ENCODE measurements around the gene NPIPA2.

DNA sequence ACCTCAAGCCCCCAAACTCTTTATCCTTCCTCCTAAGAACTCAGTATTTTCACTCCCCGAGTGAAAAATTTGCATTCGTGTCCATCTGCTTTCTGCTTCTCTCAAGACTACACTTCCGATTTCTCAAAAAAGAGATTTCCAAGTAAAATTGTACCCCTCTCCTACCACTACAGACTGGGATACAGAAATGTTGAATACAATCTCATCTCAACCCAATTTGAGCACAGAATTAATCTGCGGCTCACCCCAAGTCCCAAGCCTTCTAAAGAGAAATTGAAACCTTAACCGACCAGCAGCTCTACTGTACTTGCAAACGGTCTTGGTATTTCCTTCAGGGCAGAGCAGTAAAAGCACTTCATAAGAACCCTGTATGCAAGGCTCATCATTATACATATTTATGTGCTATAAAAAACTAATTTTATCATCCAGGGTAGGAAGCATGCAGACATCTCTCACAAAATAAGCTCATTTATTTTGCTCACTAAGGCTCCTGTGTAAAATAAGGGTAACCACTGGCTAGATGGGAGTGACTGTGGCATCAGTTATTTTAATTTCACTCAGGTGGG lies 65.2 kb downstream of the PARN start:
- PRO-cap, 4 experiments, result no peak in any of the 4 experiments
- RAMPAGE, long total RNA, 2 experiments, result no peak in any of the 2 experiments

DNA sequence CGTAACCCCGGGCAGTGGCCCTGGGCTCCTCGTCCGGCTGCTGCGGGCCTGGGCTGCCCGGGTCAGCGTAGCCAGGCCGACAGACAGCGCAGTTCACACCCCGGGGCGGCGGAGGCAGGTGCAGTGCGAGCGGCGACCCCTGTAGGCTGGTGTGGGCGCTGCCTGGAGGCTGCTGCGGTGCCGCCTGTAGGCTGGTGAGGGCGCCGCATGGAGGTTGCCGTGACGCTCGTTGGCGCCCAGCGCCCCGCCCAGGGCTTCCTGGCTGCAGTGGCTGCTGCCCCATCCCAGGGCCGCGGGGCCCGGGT lies at the start of gene NPIPA2:
Gene NPIPA2 (plus strand): TSS at position 251 of the 305 bp plus-strand sequence.
- PRO-cap, 4 experiments, result no peak in any of the 4 experiments
- RAMPAGE, long total RNA, 2 experiments, result no peak in any of the 2 experiments

GRCh38 chr16:15025831-15027003 lies 29.7 kb downstream of the NTAN1 start:
- PRO-cap, 4 experiments, result no peak in any of the 4 experiments
- RAMPAGE, long total RNA, 2 experiments, result no peak in any of the 2 experiments

DNA sequence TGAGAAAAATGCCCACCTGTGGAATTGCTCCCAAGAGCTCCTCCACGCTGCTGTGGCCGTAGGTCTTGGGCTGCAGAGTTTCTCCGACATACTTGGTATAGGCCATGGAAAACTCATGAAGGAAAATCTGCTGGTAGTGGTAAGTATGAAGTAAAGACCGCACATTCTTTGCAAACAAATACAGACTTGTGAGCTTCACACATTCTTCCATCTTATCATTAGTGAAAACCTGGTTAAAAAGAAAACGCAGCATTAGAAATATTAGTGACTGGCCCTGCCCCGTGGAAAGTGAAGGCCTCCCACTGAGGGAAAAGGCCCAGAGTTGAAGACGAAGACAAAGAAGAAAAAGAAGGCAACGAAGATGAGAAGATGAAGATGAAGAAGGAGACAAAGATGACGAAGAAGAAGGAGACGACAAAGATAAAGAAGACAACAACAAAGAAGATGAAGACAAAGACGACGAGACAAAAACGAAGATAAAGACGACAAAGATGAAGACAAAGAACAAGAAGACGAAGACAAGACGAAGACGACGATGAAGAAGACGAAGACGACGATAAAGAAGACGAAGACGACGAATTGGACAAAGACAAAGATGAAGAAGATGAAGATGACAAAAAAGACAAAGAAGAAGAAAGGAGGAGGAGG lies 40.9 kb downstream of the MARF1 start:
- PRO-cap, 4 experiments, result no peak in any of the 4 experiments
- RAMPAGE, long total RNA, 2 experiments, result no peak in any of the 2 experiments

GRCh38 chr16:15653269-15653744 lies 3.3 kb downstream of the NDE1 start:
- PRO-cap, 4 experiments, result no peak in any of the 4 experiments
- RAMPAGE, long total RNA, 2 experiments, result no peak in any of the 2 experiments

- PRO-cap, 4 experiments, result no peak in any of the 4 experiments
- RAMPAGE, long total RNA, 2 experiments, result no peak in any of the 2 experiments
These were observed 282 bp downstream of the MYH11 start for GRCh38 chr16:15856638-15856854.

GRCh38 chr16:15908046-15908578 lies 19.7 kb upstream of the CEP20 start:
- PRO-cap, 4 experiments, result no peak in any of the 4 experiments
- RAMPAGE, long total RNA, 2 experiments, result no peak in any of the 2 experiments

GRCh38 chr16:15954730-15955133 lies 5.3 kb downstream of the ABCC1 start:
- PRO-cap, 4 experiments, result peak in 1 of 4 experiments; most common minus-strand start chr16:15954881 (in 1)
- RAMPAGE, long total RNA, 2 experiments, result no peak in any of the 2 experiments

GRCh38 chr16:16016372-16016838 lies 67.0 kb downstream of the ABCC1 start:
- PRO-cap, 4 experiments, result no peak in any of the 4 experiments
- RAMPAGE, long total RNA, 2 experiments, result no peak in any of the 2 experiments

DNA sequence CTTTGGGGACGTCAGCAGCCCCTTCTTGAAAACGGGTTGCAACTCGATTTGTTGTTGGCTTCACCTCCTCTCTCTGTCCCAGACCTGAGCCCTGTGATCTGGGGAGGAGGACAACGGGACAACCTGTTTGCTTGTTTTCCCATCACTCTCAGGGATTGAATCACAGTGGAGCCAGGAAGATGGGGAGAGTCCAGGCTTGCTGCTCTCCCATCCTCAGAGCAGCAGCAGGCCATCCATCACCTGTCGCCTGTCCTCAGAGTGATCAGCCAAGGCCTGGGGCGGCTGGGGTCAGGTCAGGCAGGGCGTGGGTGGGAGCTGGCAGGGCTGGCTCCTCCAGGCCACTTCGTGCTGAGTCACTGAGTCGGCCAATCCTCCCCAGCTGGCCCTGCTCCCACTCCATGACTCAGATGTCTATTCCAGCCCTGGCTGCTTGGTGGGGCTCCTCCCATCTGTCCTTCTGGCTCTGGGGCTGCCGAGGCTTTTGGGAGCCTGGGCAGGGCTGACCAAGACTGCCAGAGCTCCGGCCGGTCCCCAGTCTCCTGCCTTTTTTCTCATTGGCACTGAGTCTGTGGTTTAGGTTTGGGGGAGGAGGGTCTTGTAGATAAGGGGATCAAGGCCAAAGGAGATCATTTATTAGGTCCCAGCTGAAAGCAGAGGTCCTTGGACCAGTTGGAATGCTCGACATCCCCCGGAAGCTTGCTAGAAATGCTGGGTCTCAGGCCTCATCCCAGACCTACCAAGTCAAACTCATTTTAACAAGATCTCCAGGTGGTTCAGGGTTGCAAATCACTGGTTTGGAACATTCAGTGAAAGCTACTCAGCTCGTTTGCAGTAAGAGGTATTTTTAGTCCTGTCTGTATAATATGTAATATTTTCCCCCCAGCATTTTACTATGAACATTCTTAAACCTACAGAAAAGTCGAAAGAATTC lies 72.7 kb downstream of the ABCC1 start:
- PRO-cap, 4 experiments, result peak in 1 of 4 experiments; most common plus-strand start position 475 of the sequence (in 1); most common minus-strand start position 255 of the sequence (in 1)
- RAMPAGE, long total RNA, 2 experiments, result no peak in any of the 2 experiments

DNA sequence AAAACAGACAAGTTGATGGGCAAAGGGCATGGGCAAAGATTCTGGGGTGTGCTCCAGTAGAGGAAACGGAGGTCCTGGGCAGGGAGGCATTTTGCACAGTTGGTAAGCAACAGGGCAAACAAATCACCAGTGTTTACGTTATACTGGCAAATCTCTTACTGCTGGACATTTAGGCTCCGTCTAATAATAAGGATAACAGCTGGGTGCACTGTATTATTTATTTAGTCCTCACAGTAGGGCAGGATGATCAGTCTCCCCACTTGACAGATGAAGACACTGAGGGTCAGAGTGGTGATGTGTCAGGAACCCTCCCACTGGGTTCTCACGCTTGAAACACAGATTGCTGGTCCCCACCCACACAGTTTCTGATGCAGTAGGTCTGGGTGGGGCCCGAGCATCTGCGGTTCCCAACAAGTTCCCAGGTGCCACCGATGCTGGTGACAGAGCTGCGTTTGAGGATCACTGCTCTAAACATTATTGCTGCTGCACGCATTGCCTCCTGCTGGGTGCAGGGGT lies 75.7 kb downstream of the ABCC1 start:
- PRO-cap, 4 experiments, result no peak in any of the 4 experiments
- RAMPAGE, long total RNA, 2 experiments, result no peak in any of the 2 experiments

DNA sequence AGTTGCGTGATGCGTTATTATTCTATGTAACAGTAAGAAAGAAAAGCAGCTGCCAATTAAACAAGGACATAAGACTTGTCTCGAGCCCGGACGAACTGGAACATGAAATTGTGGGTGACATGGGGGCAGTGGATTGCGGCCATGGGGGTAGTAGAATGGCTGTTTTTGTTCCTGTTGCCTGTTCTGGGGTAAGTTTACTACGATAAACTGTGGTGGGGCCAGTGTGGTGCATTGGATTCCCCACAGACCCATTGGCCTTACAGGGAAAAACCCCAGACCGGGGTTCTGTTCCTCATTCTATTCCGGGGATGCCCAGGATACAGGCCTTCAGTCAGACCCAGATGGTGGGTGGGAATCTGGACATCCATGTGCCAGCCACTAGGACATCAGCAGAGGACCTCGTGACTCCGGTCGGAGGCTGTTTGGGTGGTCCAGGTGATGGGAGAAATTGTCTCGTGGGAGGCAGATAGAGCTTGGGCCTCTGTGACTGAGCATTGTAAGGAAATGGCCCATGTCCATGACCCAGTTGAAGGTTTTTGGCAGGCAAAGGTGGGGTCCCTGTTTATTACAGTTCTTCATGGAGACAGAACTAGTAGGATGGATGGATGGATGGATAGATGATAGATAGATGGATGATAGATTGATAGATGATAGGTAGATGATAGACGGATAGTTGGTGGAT lies 88.2 kb downstream of the ABCC1 start:
- PRO-cap, 4 experiments, result no peak in any of the 4 experiments
- RAMPAGE, long total RNA, 2 experiments, result no peak in any of the 2 experiments

GRCh38 chr16:16086670-16087391 lies 136.5 kb downstream of the ABCC6 start:
- PRO-cap, 4 experiments, result no peak in any of the 4 experiments
- RAMPAGE, long total RNA, 2 experiments, result no peak in any of the 2 experiments

GRCh38 chr16:16111178-16111801 lies 112.0 kb downstream of the ABCC6 start:
- PRO-cap, 4 experiments, result no peak in any of the 4 experiments
- RAMPAGE, long total RNA, 2 experiments, result no peak in any of the 2 experiments

DNA sequence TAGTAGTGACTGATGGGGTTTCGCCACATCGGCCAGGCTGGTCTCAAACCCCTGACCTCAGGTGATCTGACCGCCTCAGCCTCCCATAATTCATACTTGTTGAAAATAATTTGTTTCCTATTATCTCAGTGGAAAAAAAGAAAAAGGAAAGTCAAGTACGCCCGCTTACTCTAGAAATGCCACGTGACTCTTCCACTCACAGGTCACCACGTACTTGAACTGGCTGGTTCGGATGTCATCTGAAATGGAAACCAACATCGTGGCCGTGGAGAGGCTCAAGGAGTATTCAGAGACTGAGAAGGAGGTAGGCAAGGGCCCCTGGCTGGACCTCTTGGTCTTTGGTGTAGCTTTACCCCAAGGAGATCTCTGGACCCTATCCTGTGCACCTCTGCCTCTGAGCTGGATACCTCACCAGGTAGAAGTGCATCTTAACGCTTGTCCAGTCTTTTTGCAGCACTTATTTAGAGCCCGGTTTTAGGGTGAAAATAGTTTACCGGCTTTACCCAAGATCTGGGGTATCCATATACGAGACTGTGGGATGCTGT lies 97.6 kb downstream of the ABCC6 start:
- PRO-cap, 4 experiments, result no peak in any of the 4 experiments
- RAMPAGE, long total RNA, 2 experiments, result no peak in any of the 2 experiments

DNA sequence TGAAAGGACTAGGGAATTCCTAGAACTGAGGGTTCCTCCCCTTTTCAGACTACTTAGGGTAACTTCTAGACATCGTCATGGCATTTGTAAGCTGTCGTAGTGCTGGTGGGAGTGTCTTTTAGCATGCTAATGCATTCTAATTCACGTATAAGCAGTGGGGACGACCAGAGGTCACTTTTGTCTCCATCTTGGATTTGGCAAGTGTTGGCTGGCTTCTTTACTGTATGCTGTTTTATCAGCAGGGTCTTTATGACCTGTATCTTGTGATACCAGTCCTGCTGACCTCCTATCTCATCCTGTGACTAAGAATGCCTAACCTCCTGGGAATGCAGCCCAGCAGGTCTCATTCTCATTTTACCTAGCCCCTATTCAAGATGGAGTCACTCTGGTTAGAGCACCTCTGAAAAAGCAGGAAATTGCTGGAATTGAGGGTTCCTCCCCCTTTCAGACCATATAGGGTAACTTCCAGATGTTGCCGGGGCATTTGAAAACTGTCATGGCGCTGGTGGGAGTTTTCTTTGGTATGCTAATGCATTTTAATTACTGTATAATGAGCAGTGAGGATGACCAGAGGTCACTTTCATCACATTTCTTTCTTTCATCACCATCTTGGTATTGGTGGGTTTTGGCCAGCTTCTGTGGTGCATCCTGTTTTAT lies 388.4 kb downstream of the XYLT1 start:
- PRO-cap, 4 experiments, result no peak in any of the 4 experiments
- RAMPAGE, long total RNA, 2 experiments, result no peak in any of the 2 experiments

DNA sequence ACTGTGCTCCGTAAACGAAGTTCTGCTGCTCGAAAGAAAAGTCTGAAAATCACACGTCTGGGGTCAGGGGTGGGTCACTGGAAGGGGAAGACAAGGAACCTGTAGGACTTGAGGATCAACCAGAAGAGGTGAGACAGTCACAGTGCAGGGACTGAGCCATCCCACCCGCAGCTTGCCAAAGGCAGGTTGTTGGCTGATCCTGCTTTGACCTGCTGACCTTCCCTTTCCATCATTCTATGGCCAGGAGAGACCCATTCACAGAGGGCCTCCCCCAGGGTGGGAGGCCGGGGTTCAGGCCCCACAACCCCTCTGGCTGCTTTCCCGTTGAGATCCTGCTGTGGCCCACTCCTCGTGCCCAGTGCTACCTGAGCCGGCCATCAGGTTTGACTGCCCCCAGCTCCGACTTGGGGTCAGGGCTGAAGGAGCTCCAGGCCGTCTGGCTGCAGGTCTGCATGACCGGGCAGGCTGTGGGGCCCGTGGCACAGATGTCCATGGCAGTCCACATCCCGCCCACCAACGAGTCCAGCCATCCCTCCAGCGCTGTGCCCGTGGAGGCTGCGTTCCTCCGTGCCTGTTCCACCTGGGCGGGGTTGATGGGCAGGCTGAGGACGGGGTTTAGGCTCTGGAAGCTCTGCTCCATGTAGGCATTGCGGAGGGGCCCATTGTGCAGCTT lies 362.3 kb downstream of the XYLT1 start:
- PRO-cap, 4 experiments, result peak in 1 of 4 experiments; most common minus-strand start position 589 of the sequence (in 1)
- RAMPAGE, long total RNA, 2 experiments, result no peak in any of the 2 experiments

- PRO-cap, 4 experiments, result no peak in any of the 4 experiments
- RAMPAGE, long total RNA, 2 experiments, result no peak in any of the 2 experiments
These were observed 61.9 kb downstream of the XYLT1 start for GRCh38 chr16:17408747-17409378.

- PRO-cap, 4 experiments, result no peak in any of the 4 experiments
- RAMPAGE, long total RNA, 2 experiments, result no peak in any of the 2 experiments
These were observed 2.3 kb downstream of the XYLT1 start for GRCh38 chr16:17468418-17468904.

- PRO-cap, 4 experiments, result no peak in any of the 4 experiments
- RAMPAGE, long total RNA, 2 experiments, result no peak in any of the 2 experiments
These were observed 36.9 kb upstream of the ARL6IP1 start for GRCh38 chr16:18837932-18838998.